ENCODE measurements around the gene EMC4.

GRCh38 chr15:32968782-32969264 lies 225.7 kb downstream of the FMN1 start:
- RRBS, result no CpG with 5 or more reads among the region's 8 CpGs

GRCh38 chr15:33091902-33092856 lies 102.3 kb downstream of the FMN1 start:
- RRBS, result no CpG with 5 or more reads among the region's 15 CpGs

DNA sequence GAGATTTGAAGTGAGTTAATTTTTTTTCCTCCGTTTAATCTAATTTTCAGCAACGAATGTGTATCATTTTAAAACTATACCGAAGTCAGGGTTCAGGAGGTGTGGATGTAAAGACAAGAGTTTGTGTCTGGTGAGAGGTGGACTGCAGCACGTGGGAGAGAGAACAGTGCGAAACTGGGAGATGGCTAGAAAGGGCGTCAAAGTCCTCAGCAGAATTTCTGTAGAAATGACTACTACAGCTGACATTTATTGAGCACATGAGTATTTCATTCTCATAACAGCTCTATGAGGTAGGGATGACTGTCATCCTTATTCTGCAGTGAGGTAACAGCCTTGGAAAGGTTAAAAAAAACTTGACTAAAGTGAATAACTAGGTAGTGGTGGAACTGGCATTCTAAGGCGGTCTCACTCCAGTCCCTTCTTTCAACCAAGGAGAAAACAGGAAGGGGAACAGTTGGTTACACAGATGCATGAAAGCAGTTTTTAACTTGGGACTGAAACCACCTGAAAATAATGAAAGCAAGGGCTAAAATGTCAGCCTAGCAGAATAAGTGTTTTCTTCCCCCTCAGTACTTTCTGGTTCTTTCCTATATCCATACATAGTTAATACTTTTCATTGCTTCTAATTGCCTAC lies 605 bp upstream of the AVEN start:
- RRBS, result no CpG with 5 or more reads among the region's 7 CpGs

GRCh38 chr15:34199580-34200171 lies 10.2 kb downstream of the KATNBL1 start:
- RRBS, result no CpG with 5 or more reads among the region's 17 CpGs

GRCh38 chr15:34224750-34225146 lies at the start of gene EMC4:
Gene EMC4, plus strand, starts transcription at chr15:34225016.
- RRBS, result 3% methylated on average over 7 of the region's 19 CpGs

DNA sequence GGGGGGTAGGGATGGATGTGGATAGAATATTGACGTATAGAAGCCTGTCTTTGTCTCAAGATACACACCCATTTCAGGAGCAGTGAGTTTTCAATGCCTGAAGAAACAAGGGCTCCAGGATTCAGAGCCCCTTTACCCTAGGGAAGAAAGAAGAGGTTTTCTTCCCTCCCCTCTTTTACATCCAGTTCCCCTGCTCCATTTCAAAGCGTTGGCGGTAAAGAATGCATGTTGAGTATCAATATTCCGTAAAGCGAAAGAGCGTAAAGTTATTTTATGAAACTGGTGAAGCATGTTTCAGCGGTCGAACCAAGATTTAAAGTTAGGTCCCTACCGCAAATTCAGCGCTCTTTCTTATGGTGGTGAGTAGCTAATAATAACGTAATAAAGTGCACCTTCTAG lies 228 bp downstream of the NUTM1 start:
- RRBS, result no CpG with 5 or more reads among the region's 11 CpGs

DNA sequence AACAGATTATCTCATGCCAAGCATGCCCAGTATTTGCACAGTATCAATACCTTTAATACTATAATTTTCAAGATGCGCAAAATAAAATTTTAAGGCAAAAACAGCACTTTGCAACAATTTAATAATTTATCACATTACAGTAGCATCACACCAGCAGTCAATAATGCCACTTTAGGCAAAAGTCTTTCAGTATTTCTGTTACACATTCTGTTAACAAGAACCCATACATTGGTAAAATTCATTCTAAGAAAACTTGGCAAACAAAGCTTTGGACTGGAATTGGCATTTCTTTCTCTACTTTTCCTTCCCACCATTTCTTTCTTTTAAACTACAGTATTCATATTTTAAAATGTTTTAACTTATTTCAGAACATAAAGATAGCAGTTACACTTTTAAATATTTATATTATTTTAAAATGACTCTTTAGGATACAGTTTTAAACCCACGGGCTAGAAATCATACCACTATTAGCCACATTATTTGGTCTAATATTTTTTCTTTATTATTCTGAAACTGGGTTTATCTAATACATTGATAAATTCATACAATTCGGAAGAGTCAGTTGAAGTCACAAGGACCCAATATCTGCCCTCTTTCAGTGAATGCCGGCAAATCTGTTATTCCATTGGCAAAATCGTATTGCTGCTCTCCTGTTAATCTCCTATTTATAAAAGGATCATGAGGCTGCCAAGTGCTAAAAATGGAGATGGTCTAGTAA lies 58.1 kb downstream of the GOLGA8B start:
- RRBS, result no CpG with 5 or more reads among the region's 5 CpGs

GRCh38 chr15:34987532-34988141 lies 450 bp downstream of the ZNF770 start:
- RRBS, result no CpG with 5 or more reads among the region's 20 CpGs

- RRBS, result no CpG with 5 or more reads among the region's 6 CpGs
These were observed 73.8 kb upstream of the NANOGP8 start for GRCh38 chr15:35158691-35159467.

GRCh38 chr15:35163151-35163582 lies 78.1 kb upstream of the NANOGP8 start:
- RRBS, result no CpG with 5 or more reads among the region's 5 CpGs

- RRBS, result no CpG with 5 or more reads among the region's 4 CpGs
These were observed 88.5 kb upstream of the NANOGP8 start for GRCh38 chr15:35173523-35174124.

DNA sequence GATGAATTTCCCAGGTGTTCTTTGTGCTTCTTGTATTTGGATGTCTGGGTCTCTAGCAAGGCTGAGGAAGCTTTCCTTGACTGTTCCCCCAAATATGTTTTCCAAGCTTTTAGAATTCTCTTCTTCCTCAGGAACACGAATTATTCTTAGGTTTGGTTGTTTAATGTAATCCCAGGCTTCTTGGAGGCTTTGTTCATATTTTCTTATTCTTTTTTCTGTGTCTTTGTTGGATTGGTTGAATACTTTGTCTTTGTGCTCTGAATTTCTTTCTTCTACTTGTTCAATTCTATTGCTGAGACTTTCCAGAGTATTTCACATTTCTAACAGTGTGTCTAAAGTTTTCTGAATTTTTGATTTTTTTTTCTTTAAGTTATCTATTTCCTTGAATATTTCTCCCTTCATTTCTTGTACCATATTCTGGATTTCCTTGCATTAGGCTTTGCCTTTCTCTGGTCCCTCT lies 188.1 kb downstream of the DPH6 start:
- RRBS, result no CpG with 5 or more reads among the region's 1 CpG

GRCh38 chr15:35630520-35630880 lies 84.5 kb upstream of the DPH6 start:
- RRBS, result no CpG with 5 or more reads among the region's 3 CpGs

DNA sequence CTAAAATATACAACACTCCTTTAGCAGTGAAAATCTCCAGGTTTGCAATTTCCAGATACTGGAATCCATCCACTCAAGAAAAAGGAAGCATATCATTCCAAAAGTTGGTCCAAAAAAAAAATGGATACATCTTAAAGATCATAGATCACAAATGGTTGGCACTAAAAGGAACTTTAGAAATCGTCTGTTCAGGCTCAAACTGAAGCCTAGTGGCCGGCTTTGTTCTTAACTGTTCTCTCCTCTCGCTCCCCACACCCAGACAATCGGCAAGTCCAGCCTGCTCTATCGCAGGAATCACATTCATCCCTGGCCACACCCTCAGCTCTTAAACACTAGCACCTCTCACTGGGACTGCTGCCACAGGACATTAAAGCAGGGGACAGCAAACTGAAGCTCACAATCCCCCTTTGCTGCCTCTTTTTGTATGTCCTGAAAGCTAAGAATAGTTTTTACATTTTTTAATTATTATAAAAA lies 130.2 kb upstream of the CDIN1 start:
- RRBS, result no CpG with 5 or more reads among the region's 5 CpGs

DNA sequence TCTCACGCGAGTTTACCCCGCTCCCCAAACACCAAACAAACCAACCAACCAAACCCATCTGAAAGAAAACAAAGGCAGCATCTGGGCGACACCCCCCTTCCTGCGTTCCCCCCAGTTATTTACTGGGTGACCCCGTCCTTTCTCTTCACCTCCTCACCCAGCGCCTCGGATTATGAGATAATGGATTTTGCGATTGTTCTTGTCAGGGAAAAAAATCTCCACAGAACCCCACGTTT lies 212.7 kb downstream of the MEIS2 start:
- RRBS, result no CpG with 5 or more reads among the region's 10 CpGs

GRCh38 chr15:36985031-36986038 lies 115.0 kb downstream of the MEIS2 start:
- RRBS, result no CpG with 5 or more reads among the region's 4 CpGs

DNA sequence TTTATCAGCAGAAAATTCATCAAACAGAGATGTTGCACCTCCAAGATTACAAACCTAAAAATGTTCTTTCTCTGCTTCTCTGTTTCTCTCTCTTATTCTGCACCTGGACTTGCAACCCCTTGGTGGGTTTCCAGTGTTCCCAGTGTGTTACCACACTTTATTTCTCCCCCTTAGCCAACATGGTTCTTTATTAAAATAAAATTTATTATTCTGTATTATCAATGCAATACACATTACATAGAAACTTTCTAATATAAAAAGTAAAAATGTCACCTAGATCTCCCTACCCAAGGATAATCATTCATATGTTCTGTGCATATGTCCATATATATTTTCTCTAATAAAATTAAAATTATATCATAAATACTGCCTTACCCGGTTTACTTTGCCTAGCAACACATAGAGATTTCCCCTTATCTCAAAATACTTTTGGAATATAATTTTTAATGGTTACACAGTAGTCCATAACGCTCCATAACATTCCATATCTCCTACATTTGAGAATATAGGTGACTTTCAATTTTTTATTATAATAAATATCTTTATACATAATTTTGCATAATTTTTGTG lies 78.7 kb downstream of the MEIS2 start:
- RRBS, result no CpG with 5 or more reads among the region's 2 CpGs

DNA sequence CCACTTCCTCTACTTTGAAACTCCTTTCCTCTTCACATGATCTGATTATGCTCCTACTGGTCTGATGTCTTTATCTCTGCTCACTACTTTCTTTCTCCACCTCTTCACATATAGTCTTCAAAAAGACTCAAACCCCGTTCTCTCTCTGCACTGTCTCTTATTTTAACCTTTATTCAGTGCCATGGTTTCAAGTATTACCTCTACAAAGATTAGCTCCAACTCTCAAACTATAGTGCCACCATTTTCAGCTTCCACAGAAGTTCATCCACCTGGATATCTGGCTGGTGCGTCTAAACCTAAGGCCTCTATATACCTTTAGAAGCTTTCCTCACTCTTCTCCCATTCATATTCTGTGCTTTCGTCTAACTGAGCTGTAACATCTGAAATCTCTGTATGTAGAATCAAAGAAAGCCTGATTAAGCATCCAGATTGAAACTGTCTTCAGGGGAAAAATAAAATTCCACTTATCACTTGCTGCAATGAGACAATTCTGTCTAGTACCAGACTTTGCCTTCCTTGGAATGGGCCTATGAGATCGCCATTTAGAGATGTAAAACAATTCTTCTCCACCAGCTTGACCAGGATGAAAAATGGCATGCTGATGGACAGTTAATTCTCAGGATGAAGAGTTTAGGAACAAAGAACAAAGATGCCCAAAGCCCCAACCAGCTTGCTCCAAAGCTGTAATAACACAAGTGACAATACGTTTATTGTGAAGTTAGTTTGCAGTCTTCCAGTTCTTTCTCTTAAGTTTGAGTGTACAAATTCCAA lies 75.9 kb downstream of the MEIS2 start:
- RRBS, result no CpG with 5 or more reads among the region's 5 CpGs

- RRBS, result no CpG with 5 or more reads among the region's 14 CpGs
These were observed 54.6 kb downstream of the MEIS2 start for GRCh38 chr15:37045491-37046407.

DNA sequence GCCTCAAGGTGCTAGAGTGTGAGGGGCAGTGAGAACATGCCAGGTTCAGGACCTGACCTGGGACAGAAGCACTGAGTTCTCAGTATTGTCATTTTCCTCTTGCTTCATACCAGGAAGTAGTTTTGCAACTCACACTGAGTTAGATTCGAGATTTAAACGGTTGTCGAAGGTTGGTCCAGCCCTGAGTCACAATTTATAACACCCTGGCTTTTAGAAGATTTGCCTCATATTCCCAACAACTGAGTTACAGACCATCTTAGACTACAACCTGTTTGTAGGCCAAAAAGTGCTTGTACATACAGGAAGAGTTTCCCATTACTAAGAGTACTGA lies 11.9 kb upstream of the MEIS2 start:
- RRBS, result no CpG with 5 or more reads among the region's 3 CpGs

All from iris pigment epithelial cell (primary cell).